ENCODE measurements around the genes TMEM79, IQGAP3 and HDGF.

GRCh38 chr1:156019768-156020490 is 822 bp downstream of the SSR2 start:
- PRO-cap, 7 experiments, result no peak in any of the 7 experiments

DNA sequence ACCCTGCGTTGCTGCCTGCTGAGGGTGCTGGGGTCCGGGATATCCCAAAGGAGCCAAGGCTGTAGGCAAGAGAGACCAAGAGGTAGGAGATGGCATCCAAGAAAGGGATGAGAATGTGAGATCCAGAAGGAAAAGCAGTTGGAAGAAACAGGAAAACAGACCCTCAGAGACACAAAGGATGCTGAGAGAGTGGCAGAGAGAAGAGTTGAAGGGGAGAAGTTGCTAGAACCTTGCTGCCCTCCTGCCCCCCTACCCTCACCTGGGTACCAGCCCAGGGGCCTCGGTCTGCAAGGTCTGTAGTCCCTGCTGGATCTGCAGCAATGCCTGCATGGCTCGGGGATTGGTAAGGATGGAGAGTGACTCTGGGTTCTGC is 12.0 kb downstream of the UBQLN4 start:
- PRO-cap, 7 experiments, result no peak in any of the 7 experiments

DNA sequence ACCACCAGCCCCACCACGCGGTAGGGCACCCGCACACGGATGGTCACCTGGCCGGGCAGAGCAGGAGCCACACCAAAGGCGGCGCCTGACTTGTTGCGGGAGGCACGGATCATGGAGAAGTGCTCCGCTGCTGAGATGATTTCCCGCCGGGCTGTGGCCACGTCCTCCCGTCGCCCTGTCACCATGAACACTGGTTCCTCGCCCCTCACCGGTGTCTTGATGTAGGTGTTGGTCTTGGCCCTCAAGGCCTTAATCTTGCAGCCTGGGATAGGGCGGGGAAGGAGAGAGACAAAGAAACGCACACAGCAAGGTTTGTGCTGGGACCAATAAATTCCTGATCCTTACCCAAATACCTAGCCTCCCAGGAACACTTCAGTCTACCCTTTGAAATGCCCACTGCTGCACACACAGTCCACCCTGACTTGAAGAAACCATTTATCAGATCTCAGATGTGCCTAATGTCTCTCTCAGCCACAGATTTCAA is 4.8 kb downstream of the MEX3A start:
- PRO-cap, 7 experiments, result no peak in any of the 7 experiments

- PRO-cap, 7 experiments, result no peak in any of the 7 experiments
These were observed 2.0 kb downstream of the MEX3A start for GRCh38 chr1:156080186-156080677.

DNA sequence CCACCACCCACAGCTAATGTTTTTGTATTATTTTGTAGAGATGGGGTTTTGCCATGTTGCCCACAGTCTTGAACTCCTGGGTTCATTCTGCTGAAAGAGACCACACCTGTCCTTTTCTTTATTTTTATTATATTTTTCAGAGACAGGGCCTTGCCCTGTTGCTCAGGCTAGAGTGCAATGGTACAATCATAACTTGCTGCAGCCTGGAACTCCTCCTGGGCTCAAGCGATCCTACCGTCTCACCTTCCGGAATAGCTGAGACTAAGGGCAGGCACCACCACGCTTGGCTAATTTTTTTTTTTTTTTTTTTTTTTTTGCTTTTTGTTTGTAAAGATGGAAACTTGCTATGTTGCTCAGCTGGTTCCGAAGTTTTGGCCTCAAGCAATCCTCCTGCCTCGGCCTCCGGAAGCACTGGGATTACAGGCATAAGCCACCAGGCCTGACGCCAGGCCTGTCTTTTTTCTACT is 3.2 kb downstream of the LMNA start:
- PRO-cap, 7 experiments, result no peak in any of the 7 experiments

- PRO-cap, 7 experiments, result no peak in any of the 7 experiments
These were observed 5.3 kb downstream of the LMNA start for GRCh38 chr1:156119451-156120559.

DNA sequence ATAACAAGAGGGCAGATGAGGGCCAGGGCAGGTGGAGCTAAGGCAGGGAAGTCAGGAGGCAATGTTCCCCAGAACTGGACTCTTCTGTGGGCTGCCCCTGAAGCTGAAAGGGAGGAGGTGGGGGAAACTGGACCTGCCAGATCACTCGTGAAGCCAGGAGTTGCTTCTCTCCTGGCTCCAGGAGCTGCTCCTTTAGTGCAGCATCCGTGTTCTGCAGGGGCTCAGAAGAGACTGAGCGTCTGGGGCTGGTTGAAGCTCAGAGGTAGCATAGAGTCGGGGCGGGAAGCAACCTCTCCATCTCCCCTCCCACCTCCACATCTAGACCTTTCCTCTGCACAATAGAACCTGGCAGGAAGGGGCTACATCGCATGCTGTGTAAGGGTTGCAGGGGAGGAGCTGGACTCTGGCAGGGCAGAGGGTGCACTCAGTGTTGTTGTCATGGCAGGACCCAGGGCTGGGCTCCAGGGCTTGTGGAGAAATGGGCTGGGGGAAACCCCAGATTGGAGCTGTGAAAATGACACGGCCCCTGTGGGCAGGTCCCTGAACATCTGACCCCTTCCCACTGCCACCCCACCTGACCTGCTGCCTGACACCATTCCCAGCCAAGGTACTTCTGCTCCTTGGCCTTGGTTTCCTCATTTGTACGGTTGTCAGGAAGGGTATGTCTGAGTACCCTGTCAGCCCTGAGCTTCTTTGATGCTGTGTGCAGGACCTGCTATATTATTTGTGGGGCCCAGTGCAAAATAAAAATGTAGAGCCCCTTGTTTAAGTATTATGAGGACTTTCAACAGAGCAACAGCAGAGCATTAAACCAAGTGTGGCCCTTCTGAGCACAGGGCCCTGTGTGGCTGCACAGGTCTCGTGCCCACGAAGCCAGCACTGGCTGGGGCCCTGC is 2.7 kb upstream of the SEMA4A start:
- PRO-cap, 7 experiments, result no peak in any of the 7 experiments

- PRO-cap, 7 experiments, result no peak in any of the 7 experiments
These were observed at the start of gene TMEM79 for GRCh38 chr1:156283749-156284612. TSS of gene TMEM79 (plus strand) at chr1:156284325.

DNA sequence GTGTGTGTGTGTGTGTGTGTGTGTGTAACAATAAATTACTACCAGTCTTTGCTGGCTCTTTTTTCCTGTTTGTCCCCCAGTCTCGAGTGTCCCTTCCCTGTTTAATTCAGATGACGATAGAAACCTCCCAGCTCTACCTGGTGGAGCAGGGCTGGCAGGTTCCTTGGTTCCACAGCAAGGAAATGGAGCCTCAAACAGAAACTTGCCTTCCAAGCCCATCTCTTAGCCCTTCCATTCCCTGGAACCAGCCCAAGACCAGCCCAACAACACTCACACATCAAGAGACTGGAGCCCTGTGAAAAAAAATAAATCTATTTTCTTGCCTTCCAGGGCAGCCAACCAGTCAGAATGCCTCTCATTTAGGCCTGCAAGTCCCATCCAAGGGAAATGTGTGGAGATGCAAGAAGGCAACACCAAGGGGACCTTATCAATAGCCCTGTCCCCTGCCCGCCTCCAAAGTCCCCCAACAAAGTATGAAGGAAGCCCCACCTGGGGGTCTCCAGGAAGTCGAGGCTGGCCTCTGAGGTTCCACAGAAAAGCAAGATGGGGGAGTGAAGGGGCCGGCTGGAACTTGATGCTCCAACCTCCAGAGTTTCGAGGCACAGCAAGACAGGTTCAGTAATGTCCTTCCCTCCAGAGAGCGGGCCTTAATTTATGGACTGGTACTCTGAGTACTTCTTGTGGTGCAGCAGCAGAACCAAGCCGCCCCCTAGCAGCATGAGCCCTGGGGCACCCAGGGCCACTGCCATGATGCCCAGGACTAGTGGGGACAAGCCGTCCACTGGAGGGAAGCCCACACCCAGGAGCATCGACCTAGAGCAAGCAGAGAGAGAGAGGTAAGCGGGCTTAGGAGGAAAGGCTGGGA is 2.9 kb downstream of the GLMP start:
- PRO-cap, 7 experiments, result no peak in any of the 7 experiments

GRCh38 chr1:156491245-156491592 is 9.4 kb downstream of the MEF2D start:
- PRO-cap, 7 experiments, result no peak in any of the 7 experiments

DNA sequence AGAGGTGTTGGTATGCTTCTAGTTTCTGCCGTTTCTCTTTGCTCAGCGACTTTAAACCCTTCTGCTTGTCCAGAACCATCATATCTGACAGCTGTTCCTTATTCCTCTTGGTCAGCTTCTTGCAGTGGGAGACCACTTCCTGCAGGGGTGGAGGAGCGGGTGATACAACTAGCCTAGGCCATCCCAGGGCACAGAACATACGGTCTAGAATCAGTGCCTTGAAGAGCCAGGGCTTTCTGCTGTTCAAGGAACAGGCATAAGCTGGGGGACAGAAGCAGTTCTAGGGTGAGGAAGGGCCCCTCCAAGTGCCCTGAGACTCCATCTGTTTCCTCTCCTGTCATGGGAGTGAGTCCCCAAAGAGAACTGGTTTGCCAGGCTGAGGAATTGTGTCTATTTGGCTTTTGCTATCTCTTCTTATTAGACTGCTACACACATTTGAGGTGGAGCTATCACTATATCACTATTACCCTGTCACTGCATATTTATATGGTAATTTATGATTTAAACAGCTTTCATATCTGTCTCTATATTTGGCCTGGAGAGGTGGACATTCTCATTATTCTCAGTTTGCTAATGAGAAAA is 32.4 kb downstream of the IQGAP3 start:
- PRO-cap, 7 experiments, result no peak in any of the 7 experiments

DNA sequence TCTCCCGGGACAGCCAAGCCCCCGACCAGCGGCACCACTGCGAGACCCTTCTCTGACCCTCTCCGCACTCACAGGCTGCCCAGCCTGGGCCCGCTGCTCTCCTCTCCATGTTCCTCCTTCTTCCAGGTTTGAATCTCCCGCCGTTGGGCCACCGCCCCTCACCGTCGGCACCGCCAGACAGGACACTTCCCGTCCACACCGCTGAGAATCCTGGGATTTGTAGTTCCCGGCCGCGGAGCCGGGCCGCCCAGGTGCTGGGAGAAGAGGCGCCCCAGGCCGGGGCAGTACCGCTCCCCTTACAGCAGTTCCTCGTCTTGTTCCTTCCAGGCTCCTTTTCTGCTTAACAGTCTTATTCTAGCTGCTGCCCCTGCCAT is at the start of gene IQGAP3:
Gene IQGAP3 (minus strand): TSS at position 145 of the 374 bp plus-strand sequence.
- PRO-cap, 7 experiments, result no peak in any of the 7 experiments

DNA sequence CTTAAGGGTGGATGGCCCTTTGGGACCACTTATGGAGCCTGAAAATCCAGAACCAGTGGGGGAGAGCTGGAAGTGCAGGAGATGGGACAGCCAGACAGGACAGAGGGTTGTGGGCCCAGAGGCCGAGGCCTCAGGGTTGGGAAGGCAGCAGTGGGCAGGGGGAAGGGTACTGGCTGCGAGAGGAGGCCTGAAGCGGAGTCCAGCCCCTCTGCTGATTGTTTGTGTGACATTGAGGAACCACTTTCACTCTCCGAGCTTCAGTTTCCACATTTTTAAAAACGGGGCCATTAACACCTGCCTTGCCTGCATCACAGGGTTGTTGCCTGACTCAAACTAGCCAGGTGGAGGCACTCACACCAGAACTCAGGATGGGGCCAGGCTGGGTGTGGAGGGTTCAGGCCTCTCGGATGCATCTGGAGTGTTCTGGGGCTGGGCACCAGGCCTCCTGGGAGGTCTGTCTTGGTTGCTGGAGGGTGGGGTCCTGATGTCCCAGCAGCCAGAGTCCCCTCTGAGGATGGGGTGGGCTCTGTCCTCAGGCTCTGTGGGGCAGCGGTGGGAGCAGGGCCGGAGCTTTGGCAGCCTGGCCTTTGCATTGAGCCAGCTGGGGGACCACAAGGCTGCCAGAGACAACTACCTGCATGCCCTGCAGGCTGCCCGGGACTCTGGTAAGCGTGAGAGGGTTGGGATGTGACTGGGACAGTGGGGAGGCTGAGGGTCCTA is 3.1 kb downstream of the TTC24 start:
- PRO-cap, 7 experiments, result no peak in any of the 7 experiments

GRCh38 chr1:156624860-156625495 is 5.8 kb downstream of the HAPLN2 start:
- PRO-cap, 7 experiments, result no peak in any of the 7 experiments

DNA sequence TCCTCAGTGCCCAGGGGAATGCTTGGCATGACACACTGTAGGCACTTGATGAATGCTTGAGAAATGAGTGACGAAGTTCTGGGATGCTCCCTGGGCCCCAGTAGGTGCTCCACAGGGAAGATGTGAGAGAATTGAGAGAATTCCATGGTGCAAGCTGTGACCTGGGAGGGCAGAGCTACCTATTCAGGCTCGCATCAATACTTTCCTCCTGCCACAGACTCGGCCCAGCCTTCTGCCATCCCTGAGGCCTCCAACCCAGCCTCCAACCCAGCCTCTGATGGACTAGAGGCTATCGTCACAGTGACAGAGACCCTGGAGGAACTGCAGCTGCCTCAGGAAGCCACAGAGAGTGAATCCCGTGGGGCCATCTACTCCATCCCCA is 9.3 kb downstream of the BCAN start:
- PRO-cap, 7 experiments, result no peak in any of the 7 experiments

GRCh38 chr1:156656509-156657251 is 14.8 kb downstream of the BCAN start:
- PRO-cap, 7 experiments, result no peak in any of the 7 experiments

- PRO-cap, 7 experiments, result no peak in any of the 7 experiments
These were observed 11.7 kb downstream of the NES start for GRCh38 chr1:156665417-156665981.

DNA sequence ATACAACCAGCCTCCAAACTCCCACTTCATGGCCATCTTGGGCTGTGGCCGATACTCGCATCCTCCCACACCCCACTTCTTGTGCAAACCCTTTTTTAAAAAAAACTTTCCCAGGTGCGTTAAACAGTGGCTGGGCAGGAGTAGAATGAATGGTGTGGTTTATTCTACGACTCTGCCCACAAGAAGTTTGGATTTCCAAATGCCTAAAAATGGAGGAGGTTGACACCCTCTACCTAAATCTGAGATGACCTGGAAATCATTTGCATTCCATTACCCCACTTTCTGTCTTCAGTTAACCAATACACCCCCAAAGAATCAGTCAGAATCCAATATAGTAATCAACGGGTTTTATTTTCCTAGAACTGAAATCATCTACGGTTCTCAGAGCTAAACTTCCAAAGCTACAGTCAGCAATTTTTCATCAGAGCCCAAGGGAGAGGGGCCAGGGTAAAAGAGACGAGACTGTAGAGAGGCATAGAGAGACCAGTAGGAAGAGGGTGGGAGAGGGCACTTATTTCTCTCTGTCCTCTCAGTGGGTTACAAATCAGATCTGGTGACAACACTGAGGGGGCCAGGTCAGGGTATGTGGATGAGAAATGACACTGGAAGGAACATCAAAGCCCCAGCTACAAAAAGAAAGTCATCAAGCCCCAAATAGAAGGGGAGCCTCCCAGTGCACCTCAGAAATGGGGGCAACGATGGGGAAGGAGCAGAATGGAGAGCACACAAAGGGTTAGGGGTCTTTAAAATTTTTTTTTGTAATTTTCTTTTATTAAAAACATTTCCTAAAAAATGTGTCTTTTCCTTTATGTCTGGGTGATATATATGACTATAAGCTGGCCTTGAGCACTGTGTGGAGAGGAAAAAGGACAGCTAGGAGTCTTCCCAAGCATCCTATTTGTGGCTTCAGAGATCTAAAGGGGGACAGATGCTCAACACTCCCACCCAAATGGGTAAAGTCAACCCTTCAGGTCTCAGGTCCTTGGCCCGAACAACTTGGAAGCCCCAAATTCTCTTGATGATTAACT is 1.2 kb upstream of the MRPL24 start:
- PRO-cap, 7 experiments, result peak in 1 of 7 experiments; most common minus-strand start position 496 of the sequence (in 1)

DNA sequence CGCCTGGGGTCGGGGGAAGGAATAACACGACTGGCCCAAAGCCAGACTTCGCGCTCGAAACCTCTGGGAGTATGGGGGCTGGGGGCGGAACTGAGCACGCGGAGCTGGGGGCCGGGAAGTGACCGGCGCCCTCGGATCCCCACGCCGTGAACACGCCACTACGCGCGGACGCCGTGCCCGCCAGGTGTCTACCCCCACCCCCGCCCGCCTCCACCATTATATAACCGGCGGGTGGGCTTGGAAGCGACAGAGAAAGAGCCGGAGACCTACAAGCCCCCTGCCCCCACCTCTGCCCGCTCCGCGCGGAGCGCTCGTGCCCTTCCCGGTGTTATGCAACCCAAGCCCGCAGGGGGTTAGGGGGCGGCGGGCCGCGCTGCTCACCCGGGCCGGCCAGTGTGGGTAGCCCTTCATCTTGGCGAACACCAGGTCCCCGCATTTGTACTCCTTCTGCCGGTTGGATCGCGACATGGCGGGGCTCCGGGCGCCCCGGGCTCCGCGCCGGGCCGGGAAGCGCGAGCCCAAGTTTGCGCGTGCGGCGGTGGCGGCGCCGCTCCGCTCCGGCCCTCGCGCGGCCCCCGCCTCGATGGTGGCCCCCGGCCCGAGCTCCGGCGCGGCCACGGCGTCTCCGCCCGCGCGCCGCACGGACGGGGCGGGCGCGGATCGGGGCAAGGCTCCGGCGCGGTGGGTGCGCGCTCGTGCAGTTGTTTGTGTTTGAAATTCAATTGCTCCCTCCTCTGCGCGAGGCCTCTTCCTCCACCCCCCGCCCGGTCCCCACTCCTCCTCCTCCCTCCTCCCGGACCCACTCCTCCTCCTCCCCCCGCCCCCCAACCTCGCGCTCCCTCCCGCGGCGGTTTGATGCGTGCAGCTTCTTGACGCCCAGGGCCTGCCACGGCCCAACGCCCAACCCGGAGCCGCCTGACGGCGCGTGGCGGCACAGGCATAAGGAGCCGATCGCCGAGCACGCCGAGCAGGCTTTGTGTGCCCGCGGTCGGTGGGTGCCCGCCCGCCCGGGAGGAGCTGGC is at the start of gene HDGF:
Gene HDGF (minus strand): TSS at position 714 of the 1,022 bp plus-strand sequence.
- PRO-cap, 7 experiments, result peak in 7 of 7 experiments; most common plus-strand start position 249 of the sequence (in 7); most common minus-strand start position 713 of the sequence (in 4)

- PRO-cap, 7 experiments, result no peak in any of the 7 experiments
These were observed 1.5 kb upstream of the HDGF start for GRCh38 chr1:156752890-156753504.